ENCODE results near the gene KCNN3.

DNA sequence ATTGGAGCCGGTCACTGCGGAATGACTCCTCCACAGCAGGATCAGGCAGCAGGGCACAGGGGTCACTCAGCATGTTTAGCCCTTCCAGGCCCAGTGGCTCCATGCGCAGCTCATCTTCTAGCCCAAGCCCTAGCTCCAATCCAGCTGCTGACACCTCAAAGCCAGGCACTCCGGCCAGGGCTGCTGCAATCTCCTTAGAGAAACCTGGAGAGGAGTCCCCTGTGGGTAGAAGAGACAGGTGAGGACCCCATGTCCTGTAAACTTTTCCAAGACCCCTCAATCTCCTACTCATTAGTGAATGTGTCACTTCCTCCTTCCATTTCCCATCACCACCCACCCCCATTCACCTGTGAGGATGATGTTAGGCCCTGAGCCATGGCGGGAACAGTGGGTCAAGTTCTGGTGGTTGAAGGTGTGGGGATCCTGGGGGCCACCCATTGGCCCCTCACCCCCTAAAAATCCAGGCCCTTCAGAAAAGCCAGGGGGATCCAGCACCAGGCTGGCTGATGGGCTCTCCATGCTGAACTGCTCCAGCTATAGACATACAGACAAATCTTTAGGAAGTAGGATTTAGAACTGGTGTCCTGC is 1.7 kb upstream of the DENND4B start:
- CAGE, long polyA plus RNA: no peak
- RRBS: no CpG with 5 or more reads among the region's 5 CpGs

- CAGE, long polyA plus RNA: no peak
- RRBS: no CpG with 5 or more reads among the region's 1 CpG
Observed at GRCh38 chr1:153984288-153984650, 1.9 kb downstream of the RAB13 start.

- CAGE, long polyA plus RNA: no peak
- RRBS: no CpG with 5 or more reads among the region's 6 CpGs
Observed at GRCh38 chr1:154158796-154159768, 32.8 kb downstream of the TPM3 start.

DNA sequence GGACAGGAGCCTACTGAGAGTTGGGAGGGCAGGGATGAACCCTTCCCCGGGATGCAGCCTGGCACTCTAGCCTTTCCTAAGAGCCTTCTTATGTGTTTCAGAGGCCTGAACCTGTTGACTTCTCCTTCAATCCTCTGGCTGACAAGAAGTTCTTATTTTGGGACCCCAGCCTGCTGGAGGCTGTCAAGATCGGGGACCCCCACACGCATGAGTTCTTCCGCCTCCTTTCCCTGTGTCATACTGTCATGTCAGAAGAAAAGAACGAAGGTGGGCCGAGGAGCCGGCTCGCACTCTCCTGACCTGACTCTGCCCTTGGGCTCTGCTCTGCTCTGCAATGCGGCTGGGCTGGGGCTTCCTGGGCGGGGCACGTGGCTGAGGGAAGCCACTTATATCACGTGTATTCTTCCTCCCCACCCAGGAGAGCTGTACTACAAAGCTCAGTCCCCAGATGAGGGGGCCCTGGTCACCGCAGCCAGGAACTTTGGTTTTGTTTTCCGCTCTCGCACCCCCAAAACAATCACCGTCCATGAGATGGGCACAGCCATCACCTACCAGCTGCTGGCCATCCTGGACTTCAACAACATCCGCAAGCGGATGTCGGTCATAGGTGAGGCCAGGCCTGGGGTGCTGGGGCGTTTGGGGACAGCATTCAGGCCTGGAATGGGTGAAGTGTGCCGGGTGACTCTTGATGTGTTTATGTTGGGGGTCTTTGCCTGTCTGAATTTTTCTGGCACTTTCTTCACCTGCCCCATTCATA is 17.5 kb downstream of the ATP8B2 start:
- CAGE, long polyA plus RNA: no peak
- RRBS: no CpG with 5 or more reads among the region's 21 CpGs

- CAGE, long polyA plus RNA: no peak
- RRBS: no CpG with 5 or more reads among the region's 5 CpGs
Observed at GRCh38 chr1:154407960-154408384, 2.8 kb downstream of the IL6R start.

DNA sequence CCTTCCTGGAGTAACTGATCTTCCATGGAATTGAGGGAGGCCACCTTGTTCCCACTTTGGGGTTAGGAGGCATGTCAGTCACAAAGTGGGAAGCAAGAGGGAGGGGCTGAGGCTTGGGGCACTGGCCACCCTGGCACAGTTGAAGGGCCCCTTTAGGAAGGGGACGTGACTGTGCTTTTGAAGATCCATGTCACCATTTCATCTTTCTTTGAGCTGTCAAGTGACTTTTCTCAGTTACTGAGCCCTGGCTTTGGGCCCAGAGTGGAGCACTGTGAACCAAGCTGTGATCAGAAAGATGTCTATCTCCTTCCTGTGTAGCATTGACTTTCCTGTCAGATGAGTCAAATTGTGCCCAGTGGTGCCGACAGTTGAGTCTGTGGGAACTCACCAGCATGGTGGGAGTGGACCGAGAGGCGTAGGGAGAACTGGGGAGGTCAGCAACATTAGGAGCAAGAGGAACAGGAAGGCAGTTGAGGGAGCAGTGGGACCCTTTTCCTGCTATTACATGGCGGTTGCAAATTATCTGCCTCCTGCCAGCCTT is 38.4 kb upstream of the TDRD10 start:
- CAGE, long polyA plus RNA: no peak
- RRBS: no CpG with 5 or more reads among the region's 5 CpGs

DNA sequence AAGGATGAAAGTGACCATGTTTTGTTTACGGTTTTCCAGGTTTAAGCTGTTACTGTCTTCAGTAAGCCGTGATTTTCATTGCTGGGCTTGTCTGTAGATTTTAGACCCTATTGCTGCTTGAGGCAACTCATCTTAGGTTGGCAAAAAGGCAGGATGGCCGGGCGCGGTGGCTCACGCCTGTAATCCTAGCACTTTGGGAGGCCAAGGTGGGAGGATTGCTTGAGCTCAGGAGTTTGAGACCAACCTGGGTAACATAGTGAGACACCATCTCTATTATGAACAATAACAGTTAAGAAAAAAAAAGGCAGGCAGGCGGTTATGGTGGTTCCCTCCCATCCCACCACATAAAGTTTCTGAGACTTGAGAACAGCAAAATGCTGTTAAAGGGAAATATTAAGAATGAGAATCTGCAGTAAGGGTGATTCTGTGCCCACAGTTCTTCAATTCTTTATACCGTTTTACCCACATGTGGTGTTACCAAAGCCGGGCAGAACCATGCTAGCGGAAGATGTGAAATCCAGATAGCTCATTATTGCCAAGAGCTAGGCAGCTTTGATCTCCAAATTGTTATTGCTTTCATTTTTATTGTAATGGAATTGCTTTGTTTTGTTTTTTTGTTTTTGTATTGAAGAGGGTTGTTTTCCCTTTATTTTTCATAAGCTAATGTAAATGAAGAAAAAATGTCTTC is 34.4 kb upstream of the TDRD10 start:
- CAGE, long polyA plus RNA: no peak
- RRBS: no CpG with 5 or more reads among the region's 10 CpGs

GRCh38 chr1:154582565-154583375 is 15.2 kb downstream of the CHRNB2 start:
- CAGE, long polyA plus RNA: no peak
- RRBS: no CpG with 5 or more reads among the region's 7 CpGs

- CAGE, long polyA plus RNA: no peak
- RRBS: no CpG with 5 or more reads among the region's 11 CpGs
Observed at GRCh38 chr1:154589619-154590062, 18.3 kb downstream of the ADAR start.

DNA sequence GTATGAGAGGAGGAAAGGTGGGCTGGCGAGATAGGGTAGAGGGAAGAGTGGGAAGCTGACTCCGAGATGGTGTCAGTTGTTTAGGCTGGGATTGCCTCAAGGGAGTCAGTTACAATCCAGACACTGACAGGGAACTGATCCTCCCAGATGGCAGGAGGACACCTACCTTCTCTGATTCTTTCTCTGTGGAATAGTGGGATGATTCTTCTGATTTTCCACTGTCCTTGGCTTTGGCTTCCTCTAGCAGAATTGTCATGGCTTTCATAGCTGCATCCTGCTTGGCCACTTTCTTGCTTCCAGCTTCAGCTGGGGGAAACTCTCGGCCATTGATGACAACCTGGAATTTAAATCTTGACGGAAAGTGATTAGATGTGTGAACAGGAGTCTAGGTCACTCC is 9.8 kb downstream of the ADAR start:
- CAGE, long polyA plus RNA: no peak
- RRBS: no CpG with 5 or more reads among the region's 4 CpGs

GRCh38 chr1:154628327-154628538 is 20.2 kb upstream of the ADAR start:
- CAGE, long polyA plus RNA: no peak
- RRBS: no CpG with 5 or more reads among the region's 1 CpG

DNA sequence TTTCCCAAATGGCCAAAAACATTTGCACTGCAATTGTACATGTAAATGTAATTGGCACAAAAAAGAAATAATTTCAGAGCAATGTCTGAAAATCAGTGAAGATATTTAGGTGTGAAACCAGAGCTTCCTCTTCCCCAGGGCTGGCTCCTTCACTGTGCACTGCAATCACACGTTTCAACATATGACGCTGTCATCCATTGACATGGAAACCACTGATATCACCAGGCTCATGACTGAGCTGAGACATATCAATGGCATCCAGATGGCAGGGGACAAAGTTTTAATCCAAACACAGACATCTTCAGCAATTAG is 107.9 kb upstream of the ADAR start:
- CAGE, long polyA plus RNA: no peak
- RRBS: no CpG with 5 or more reads among the region's 2 CpGs

DNA sequence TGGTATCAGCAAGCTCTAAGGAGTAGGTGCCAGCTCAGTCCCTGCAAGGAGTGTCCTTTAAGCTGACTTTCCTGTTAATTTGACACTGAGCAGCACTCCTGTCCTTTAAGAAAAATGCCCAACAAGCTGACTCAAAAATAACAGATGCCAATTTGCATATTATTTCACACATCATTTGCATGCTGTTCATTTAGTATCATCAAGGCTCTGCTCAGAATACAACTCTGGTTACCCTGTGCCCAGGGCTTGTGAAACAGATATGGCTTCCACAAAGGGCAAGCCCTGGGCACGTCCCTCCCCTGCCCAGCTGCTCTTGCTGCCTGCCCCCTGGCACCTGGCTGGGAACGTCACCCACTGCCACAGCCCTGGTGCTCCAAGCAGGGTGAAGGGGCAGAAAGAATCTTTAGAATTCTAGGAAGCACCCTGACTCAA is 10.3 kb downstream of the KCNN3 start:
- CAGE, long polyA plus RNA: no peak
- RRBS: no CpG with 5 or more reads among the region's 2 CpGs

GRCh38 chr1:154869765-154870690 is at the start of gene KCNN3:
KCNN3 (minus strand) TSS chr1:154870281.
- CAGE, long polyA plus RNA: no peak
- RRBS: 2% methylated on average over 5 of the region's 29 CpGs

DNA sequence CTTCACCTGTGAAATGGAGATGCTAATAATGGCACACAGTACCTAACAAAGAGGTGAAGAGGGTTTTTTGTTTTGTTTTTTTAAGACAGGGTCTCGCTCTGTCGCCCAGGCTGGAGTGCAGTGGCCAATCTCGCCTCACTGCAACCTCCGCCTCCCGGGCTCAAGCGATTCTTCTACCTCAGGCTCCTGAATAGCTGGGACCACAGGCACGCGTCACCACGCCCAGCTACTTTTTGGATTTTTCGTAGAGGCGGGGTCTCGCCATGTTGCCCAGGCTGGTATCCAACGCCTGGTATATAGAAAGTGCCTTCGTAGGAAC is 541 bp downstream of the PMVK start:
- CAGE, long polyA plus RNA: no peak
- RRBS: no CpG with 5 or more reads among the region's 14 CpGs

GRCh38 chr1:154960579-154961179 is 903 bp downstream of the PYGO2 start:
- CAGE, long polyA plus RNA: no peak
- RRBS: no CpG with 5 or more reads among the region's 10 CpGs

DNA sequence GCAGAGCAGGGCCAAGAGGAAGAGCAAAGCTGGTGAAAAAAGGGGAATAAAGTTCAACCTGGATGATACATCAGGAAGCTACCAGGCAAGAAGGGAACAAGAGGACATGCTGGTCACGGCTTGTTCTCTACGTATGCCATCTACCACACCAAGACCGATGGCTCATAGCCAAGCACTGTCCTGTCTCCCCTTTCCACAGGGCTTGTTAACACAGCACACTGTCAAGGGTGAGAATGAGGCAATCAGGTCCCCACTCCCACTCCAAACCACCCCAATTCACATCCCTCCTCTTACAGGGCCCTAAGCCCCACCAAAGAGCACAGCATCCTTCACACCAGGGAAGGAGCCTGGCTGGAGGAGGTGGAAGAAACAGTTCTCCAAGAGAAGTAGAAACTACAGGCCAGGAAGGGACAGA is 800 bp upstream of the SHC1 start:
- CAGE, long polyA plus RNA: no peak
- RRBS: no CpG with 5 or more reads among the region's 3 CpGs

- CAGE, long polyA plus RNA: no peak
- RRBS: no CpG with 5 or more reads among the region's 7 CpGs
Observed at GRCh38 chr1:155064778-155065611, 1.5 kb downstream of the EFNA4 start.

- CAGE, long polyA plus RNA: no peak
- RRBS: no CpG with 5 or more reads among the region's 22 CpGs
Observed at GRCh38 chr1:155085605-155086090, 7.0 kb downstream of the EFNA3 start.

- CAGE, long polyA plus RNA: no peak
- RRBS: no CpG with 5 or more reads among the region's 5 CpGs
Observed at GRCh38 chr1:155153595-155154019, 13.3 kb upstream of the DPM3 start.

Measured in BJ (cell line).